Kidney epithelial cell (primary cell): ENCODE results near the genes ZNF616 and ZNF480.

DNA sequence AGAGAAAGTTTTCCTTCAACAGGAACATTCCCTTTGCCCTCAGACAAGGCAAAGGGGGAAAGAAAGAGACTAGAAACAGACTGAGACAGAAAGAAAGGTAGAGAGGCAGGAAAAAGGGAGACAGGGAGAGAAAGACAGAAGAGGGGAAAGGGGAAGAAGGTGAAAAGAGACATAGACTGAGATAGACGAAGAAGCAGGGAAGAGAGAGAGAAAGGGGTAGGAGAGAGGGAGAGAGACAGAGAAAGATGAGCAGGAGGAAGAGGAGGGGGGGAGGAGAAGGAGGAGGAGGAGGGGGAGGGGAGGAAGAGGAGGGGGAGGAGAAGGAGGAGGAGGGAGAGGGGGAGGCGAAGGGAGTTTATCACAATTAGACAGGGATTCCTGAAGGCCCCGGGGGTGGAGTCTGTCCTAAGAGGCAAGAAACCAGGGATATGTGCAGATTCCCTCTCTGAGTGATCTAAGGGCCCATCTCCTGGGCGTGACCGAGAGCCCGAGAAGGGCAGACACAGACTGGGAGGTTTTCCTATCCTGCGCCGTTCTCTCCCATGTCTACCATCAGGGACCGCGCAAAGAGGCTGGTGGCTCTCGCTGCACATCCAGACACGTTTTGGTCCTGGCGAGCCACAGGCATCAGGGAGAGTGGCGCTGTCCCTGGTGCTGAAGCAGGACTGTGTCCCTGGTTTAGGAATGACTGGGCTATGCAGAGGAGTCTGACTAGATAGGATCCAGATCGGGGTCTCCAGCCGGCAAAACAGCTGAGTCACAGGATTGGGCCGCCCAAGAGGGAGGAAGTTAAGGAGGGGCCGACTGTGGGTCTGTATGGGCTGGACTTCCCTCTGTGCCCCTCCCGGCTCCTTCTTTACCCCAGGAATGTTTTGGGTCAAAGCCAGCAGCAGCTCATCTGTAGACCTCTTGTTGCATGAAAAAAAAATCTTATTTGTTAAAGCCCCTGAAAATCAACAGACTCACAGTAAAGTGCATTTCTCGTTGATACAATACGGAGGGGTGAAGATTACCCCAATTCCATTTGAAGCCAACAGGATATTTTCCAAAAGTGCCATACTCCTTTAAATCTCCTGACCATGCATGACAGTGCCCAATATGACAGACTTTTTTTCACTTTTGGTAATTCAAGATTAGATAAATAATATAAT, 18.0 kb upstream of the ZNF175 start:
- RAMPAGE, long total RNA = no peak
- RRBS = 0% methylated on average over 2 of the region's 21 CpGs

DNA sequence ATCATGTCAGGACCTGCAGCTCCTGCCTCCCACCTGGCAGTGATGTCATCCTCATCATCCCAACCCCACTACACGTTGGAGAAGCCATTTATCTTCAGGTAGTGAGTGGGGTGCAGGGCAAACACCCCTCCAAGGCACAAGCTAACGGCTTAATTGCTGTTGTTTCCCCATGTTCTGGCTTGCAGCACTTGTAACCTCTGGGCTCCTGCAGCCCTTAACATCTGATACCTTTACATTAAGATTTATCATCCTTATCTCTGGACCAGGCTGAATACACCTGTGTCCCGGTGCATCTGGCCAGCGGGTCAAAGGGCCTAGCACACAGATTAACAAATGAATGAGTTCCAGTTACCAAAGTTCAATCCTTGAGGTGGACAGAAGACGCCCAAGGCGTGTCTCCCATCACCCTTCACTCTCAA, 22.3 kb downstream of the ZNF175 start:
- RAMPAGE, long total RNA = no peak
- RRBS = no CpG with 5 or more reads among the region's 6 CpGs

- RAMPAGE, long total RNA = no peak
- RRBS = no CpG with 5 or more reads among the region's 12 CpGs
Observed at GRCh38 chr19:51644605-51645351, 1.8 kb downstream of the SIGLEC14 start.

GRCh38 chr19:51687831-51688360, 5.2 kb upstream of the SPACA6 start:
- RAMPAGE, long total RNA = no peak
- RRBS = no CpG with 5 or more reads among the region's 12 CpGs

DNA sequence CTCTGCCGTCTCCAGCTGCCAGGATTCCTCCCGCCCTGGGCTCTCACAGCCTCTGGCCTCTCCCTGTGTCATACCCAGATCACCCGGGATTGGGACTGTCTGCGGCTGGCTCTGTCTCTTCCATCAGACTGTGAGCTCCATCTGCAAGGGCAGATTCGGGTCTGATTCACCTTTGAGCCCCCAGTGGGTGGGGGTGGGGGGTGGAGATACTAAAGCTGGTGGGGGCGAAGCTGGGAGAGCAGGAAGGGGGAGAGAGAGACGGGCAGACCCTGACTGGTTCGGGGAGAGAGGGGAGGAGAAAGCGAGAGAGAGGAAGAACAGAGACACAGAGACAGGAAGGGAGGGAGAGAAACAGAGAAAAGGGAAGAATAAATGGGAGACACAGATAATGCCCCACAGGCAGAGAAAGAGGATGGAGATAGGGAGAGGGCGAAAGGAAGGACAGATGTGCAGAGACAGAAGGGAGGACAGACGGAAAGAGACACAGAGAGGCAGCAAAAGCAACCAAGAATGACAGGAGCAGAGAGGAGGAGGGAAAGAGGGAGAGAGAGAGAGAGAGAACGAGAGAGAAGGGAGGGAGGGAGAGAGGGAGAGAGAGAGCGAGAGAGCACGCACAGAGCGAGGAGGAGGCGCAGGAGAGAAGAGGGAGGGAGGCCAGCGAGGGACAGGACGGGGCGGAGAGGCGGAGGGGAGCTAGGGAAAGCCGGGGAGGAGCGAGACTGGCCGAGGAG, 4.6 kb upstream of the SPACA6 start:
- RAMPAGE, long total RNA = no peak
- RRBS = no CpG with 5 or more reads among the region's 23 CpGs

- RAMPAGE, long total RNA = no peak
- RRBS = 1% methylated on average over 9 of the region's 54 CpGs
Observed at GRCh38 chr19:51689092-51689646, 4.0 kb upstream of the SPACA6 start.

DNA sequence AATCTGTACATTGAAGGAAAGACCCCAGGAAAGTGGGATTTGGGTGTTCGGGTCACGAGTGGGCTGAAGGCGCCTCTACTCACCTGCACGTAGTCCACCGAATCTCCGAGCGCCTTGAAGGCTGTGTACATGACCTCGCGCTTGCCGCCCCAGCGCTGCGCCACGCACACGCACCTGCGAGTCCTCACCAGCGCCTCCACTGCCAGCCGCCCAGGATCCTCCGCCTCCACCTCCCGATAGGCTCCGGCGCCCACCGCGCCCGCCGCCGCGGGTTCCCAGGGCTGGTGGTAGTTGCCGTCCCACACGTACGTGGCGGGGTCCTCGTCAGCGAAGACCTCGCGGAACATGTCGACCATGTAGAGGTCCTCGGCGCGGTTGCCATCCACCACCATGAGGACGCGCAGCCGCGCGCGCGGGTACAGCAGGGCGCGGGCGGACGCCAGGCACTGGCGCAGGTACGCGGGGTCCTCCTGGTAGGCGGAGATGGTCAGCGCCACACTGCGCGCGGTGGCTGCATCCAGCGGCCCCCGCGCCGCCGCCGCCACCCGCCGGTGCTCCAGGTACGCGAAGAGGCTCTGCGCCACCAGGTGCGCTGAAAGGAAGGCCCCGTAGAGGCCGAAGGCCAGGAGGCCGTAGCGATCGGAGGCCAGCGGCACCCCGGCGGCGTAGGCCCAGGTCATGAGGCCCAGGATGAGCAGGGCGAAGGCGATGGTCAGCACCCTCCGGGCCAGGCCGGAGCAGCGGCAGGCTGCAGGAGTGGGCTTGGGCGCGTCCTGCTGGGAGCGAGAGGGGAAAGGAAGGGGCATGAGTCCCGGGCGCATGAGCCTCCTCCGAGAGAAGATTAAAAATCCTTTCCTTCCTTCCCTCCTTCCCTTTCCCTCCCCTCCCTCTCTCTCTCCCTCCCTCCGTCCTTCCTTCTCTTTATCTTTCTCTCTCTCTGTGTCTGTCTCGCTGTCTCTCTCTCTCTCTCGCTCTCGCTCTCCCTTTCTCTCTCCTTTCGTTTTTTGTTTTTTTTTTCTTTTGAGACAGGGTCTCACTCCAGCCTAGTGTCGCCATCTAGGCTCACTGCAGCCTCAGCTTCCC, 4.3 kb downstream of the HAS1 start:
- RAMPAGE, long total RNA = no peak
- RRBS = 4% methylated on average over 9 of the region's 96 CpGs

DNA sequence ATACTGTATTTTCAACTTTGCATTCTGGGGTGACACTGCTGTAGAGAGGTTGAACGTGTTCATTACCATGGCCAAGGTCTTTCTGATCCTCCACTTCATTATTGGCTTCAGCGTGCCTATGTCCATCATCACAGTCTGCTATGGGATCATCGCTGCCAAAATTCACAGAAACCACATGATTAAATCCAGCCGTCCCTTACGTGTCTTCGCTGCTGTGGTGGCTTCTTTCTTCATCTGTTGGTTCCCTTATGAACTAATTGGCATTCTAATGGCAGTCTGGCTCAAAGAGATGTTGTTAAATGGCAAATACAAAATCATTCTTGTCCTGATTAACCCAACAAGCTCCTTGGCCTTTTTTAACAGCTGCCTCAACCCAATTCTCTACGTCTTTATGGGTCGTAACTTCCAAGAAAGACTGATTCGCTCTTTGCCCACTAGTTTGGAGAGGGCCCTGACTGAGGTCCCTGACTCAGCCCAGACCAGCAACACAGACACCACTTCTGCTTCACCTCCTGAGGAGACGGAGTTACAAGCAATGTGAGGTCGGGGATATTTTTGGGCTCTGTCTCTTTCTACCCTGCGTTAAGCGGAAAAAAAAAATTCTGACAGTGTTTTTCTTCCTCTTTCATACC, 29.4 kb downstream of the FPR3 start:
- RAMPAGE, long total RNA = no peak
- RRBS = no CpG with 5 or more reads among the region's 13 CpGs

DNA sequence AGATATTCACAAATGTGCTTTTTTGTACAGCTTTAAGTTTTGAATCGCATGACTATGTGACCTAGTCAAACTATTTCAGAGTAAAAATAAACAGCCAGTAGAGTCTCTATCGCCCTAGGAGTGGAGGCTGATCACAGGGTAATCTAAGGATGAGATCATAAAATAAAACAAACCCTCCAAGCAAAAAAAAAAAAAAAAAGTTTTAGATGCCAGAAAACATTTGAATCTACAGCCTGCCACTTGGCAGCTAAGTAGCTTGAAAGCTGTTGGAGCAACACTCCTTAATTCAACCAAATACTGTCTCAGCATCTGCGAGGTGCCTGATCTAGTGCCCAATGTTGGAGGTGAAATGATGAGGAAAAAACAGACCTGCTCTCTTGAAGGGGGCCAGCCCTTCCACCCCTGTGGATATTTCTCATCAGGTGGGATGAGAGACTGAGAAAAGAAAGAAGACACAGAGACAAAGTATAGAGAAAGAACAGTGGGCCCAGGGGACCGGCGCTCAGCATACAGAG, 26.7 kb downstream of the ZNF350 start:
- RAMPAGE, long total RNA = no peak
- RRBS = no CpG with 5 or more reads among the region's 5 CpGs

GRCh38 chr19:52139678-52140272, at the start of gene ZNF616:
Gene ZNF616 (minus strand): TSS chr19:52139938.
- RAMPAGE, long total RNA = no peak
- RRBS = no CpG with 5 or more reads among the region's 36 CpGs

GRCh38 chr19:52190771-52191013, 840 bp downstream of the PPP2R1A start:
- RAMPAGE, long total RNA = no peak
- RRBS = 0% methylated on average over 3 of the region's 12 CpGs

- RAMPAGE, long total RNA = no peak
- RRBS = no CpG with 5 or more reads among the region's 5 CpGs
Observed at GRCh38 chr19:52197857-52198494, 8.1 kb downstream of the PPP2R1A start.

DNA sequence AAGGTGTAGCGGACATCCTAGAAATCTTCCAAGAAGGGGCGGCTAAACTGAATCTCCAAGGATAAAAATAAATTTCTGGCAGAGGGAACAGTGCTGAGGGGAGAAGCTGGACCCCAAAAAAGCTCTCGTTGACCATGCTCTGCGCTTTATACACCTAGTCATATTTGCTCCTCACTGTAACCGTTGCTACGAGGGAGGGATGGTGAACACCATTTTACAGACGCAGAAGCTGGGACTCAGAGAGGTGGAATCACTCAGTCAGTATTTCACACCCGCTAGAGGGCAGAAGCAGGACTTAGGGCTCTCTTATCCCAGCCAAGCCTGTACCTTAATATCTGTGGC, 15.6 kb downstream of the PPP2R1A start:
- RAMPAGE, long total RNA = no peak
- RRBS = no CpG with 5 or more reads among the region's 8 CpGs

- RAMPAGE, long total RNA = no peak
- RRBS = no CpG with 5 or more reads among the region's 5 CpGs
Observed at GRCh38 chr19:52223946-52224355, 34.1 kb downstream of the PPP2R1A start.

GRCh38 chr19:52228076-52228748, 38.4 kb downstream of the PPP2R1A start:
- RAMPAGE, long total RNA = no peak
- RRBS = no CpG with 5 or more reads among the region's 9 CpGs

GRCh38 chr19:52269248-52269492, 217 bp upstream of the ZNF766 start:
- RAMPAGE, long total RNA = no peak
- RRBS = no CpG with 5 or more reads among the region's 7 CpGs

GRCh38 chr19:52277565-52277984, 8.2 kb downstream of the ZNF766 start:
- RAMPAGE, long total RNA = no peak
- RRBS = no CpG with 5 or more reads among the region's 6 CpGs

- RAMPAGE, long total RNA = no peak
- RRBS = no CpG with 5 or more reads among the region's 34 CpGs
Observed at GRCh38 chr19:52297093-52297388, at the start of gene ZNF480. Gene ZNF480 (plus strand): TSS chr19:52297169.

DNA sequence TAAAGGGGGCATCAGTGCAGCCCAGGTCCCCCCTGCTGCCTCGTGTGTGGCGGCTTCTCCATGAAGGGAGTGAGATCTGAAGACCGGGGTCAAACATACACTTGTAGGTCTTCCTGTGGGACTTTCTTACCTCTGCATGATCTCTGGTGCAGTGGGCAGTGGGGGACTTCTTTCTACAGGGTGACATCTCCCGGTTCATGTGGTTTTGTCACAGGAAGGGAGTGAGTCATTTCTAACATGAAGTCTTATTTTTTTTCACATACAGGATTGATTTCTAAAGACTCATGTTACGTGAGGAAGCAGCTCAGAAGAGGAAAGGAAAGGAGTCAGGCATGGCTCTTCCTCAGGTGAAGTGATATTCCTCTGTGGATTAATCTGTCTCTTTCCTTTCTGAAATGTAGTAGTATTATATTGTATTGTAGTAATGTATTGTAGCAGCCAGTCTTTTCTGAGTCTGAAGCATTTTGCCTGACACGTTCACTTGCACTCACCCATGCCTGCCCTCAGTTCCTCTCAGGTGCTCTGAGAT, 15.6 kb downstream of the ZNF808 start:
- RAMPAGE, long total RNA = no peak
- RRBS = no CpG with 5 or more reads among the region's 6 CpGs

GRCh38 chr19:52603850-52604229, 33.8 kb downstream of the ZNF701 start:
- RAMPAGE, long total RNA = no peak
- RRBS = no CpG with 5 or more reads among the region's 5 CpGs